Thoracic aorta (tissue), 1 donor: ENCODE data around the genes ADRA2B and CNNM3.

DNA sequence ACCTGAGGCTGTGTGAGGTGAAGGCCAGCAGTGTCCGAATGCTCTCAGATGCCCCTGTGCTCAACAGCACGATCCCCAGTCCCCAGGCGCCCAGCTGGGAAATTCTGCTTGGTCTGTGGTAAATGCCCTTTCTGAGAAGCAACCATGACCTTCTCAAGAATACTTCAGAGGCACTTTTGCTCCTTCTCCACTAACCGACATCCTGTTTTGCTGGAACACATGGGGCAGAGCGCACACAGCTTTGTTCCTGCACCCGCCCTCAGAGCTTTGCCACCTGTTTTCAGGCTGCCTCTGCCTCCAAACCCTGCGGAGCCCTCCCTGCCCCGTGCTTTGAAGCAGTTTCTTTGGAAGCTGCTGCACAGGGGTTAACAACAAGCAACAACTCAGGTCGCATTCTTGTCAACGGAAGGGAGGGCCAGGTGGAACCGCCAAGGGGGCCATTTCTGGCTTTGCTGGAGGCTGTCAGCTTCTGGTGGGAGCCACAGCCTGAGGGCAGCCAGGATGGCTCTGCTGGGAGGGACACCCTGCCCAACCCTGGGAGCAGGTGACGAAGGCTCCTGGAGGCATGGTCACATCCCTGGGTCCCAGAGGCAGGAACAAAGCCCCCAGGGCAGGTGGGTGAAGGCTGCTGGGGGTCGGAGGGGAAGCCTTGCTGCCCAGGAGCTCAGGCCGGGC lies 46.9 kb downstream of the MRPS5 start:
- RAMPAGE, long total RNA, result no peak

DNA sequence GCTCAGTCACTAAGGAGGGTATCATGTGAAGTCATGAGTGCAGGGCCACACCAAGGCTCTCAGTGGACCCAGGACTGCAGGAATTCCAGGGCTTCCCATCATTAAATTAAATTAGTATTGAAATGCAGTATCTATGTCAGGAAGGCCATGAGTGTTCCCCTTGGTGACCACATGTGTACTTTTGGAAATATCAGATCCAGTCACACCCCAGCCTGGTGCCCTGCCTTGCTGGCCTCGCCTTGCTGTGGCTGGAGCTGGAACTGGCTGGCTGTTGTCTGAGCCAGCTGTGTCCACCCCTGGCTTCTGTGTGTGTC lies 45.0 kb upstream of the FAHD2A start:
- RAMPAGE, long total RNA, result no peak

DNA sequence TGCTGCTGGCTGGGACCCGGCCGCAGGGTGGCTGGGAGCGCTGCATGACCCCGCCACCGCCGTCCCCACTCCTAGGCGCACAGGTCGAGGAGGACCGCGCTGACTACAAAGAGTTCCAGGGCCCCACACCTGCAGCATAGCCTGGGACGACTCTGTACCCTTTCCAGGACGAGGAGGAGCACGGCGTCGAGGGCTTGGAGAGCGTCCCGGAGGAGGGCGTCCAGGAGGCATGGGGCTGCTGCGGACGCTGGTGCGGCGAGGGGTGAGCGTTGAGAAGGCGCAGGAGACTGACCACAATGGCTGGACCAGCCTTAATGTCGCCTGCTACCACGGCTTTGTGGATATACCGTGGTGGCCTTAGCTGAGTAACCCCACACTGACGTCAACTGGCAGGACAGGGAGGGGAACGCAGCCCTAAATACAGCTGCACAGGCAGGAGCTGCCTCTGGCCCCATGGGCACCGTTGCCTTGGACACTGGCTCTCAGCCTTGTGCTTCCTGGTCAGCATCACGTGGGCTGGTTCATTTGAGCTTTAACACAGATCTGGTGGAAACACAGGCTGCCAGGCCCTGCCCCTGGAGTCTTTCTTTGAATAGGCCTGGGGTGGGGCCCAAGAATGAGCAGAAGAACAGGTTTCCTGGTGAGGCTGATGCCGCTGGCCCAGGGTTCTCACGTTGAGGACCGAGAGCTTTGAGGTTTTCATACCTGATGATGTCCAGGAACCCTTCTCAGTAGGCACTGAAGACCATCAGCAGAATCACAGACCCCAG lies 41.0 kb upstream of the TRIM43B start:
- RAMPAGE, long total RNA, result no peak

DNA sequence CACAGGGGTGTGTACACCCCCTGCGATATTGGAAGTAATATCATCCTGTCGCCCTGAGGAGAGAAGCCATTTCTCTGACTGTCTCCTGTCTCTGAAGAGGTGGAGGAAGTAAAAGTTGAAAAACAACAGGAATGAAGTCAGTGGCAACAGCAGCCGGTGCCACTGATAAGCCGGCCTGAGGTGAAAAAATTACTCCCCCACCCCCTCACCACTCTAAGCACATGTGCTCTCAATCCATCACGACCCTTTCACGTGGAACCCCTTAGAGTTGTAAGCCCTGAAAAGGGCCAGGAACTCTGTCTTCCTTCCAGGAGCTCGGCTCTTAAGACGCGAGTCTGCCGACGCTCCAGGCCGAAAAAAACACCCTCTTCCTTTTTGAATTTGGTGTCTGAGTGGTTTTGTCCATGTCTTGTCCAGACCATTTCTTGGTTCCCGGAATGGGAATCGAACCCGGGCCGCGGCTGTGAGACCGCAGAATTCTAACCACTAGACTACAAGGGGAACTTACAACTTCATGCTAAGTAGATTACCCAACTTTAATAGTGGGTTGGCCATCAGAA lies 40.7 kb upstream of the TRIM43 start:
- RAMPAGE, long total RNA, result no peak

DNA sequence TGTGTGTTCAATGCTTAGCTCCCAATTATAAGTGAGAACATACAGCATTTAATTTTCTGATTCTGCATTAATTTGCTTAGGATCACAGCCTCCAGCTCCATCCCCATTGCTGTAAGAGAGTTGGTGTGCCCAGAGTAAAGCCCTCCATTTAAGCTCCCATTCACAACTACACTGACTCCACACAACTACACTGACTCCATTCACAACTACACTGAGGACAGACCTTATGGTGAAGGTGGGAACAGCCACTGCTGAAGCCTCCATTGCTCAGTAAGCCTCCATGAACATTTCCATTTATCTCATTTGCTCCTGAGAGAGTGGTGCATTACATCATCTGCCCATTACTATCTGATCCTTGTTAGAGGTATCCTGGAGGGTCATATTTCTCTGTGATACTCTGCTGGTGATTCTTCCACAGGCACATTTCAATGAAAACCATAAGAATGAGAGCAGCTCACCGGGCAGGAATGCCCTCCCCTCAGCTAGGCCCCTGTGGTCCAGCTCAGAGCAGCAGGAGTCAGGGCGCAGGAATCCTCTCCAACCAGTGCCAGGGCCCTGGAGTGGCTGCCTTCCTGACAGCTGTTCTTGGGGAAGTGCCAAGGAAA lies 49.8 kb downstream of the TRIM43 start:
- RAMPAGE, long total RNA, result no peak

- RAMPAGE, long total RNA, result start-site peak on the minus strand at chr2:95817827-95818028, 47 reads
Measured at GRCh38 chr2:95817593-95818096, 174.0 kb downstream of the ANKRD36C start.

- RAMPAGE, long total RNA, result no peak
Measured at GRCh38 chr2:95838832-95839276, 152.8 kb downstream of the ANKRD36C start.

GRCh38 chr2:95882228-95882722 lies 109.3 kb downstream of the ANKRD36C start:
- RAMPAGE, long total RNA, result no peak

DNA sequence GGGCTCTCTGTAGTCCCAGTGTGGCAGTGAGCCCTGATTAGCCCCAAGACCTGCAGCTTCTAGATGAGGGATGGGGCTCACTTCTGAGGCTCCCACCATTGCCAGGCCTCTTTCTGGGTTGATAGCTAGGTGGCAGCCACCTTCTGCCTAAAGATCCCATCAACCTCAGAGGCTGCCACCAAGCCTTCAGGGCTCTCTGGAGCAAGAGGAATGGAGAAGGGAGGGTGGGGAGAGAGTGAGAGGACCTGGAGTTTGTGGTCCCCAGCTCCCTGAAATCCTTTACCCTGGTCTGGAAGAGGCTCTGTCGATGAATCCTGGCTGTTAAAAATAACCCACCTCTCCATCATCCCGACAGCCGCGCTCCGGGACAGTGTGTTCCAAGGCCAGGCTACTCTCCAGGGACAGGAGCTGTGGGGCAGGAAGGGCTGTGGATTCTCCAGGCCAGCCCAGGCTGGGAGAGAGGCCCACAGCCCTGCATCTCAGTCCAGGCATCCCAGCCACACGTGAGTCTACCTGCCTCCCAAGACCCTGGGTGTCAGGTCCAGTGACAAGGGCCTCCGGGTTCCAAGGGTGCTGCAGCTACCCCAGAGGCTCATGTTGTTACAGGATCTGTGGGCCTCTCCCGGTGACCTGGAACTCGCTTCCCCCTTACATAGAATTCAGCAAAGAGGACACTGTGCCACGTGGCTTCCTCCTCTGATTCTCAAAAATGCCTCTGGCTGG lies 17.5 kb downstream of the ADRA2B start:
- RAMPAGE, long total RNA, result no peak

DNA sequence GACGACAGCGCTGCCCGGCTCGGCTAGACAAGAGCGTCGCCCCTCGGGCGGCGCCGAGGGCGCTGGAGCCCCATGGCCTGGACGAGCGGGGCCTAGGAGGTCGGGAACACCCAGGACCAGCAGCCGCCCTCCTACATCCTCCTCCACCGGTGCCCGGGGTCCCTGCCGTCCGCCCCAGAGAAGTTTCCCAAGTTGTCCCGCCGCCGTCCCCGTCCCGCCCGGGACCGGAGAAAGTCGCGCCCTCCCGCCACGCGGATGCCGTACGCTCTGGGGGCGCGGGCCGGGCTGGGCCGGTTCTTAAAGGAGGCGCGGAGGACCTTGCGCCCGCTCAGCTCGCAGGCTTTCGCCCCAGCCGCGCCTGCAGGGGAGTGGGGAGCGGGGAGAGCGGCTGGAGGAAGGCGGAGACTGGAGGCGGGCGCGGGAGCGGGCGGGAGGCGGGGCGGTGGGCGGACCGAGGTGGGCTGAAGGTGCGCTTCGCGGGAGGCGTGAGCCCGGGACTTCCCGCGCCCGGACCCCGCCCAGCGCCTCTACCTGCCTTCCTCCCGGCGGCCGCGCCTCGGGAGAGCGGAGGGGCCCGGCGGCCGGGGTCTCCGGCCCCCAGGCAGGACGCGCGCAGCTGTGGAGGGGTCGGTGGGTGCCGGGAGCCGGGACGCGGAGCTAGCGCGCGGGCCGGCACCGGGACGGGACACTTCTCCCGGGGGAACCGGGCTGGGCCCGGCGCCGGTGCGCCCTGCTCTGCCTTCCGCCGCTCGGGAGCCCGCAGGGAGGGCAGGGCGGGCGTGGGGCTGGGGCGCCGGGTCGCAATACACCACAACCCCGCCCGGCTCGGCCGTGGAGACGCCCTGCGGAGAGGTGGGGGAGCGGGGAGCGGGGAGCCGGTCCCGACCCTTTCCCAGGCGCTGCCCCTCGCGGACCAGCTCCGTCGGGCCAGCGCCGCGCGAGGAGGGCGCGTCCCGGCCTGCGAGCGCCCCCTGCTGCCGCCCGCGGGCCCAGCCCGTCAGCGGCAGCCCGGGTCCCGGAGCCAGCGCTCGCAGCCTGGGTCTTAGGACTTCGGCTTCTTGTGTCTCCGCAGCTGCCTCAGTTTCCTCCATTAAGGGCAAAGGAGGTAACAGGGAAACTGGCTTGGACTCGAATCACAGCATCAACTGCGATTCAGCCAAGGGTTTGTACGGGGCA lies at the start of gene ADRA2B:
Gene ADRA2B (minus strand): TSS at position 370 of the 1,176 bp plus-strand sequence.
- RAMPAGE, long total RNA, result no peak

- RAMPAGE, long total RNA, result no peak
Measured at GRCh38 chr2:96148300-96149324, 3.4 kb upstream of the DUSP2 start.

- RAMPAGE, long total RNA, result no peak
Measured at GRCh38 chr2:96156931-96157340, 11.7 kb upstream of the DUSP2 start.

- RAMPAGE, long total RNA, result no peak
Measured at GRCh38 chr2:96164691-96165271, 19.5 kb upstream of the DUSP2 start.

GRCh38 chr2:96188286-96188650 lies 20.4 kb downstream of the STARD7 start:
- RAMPAGE, long total RNA, result no peak

DNA sequence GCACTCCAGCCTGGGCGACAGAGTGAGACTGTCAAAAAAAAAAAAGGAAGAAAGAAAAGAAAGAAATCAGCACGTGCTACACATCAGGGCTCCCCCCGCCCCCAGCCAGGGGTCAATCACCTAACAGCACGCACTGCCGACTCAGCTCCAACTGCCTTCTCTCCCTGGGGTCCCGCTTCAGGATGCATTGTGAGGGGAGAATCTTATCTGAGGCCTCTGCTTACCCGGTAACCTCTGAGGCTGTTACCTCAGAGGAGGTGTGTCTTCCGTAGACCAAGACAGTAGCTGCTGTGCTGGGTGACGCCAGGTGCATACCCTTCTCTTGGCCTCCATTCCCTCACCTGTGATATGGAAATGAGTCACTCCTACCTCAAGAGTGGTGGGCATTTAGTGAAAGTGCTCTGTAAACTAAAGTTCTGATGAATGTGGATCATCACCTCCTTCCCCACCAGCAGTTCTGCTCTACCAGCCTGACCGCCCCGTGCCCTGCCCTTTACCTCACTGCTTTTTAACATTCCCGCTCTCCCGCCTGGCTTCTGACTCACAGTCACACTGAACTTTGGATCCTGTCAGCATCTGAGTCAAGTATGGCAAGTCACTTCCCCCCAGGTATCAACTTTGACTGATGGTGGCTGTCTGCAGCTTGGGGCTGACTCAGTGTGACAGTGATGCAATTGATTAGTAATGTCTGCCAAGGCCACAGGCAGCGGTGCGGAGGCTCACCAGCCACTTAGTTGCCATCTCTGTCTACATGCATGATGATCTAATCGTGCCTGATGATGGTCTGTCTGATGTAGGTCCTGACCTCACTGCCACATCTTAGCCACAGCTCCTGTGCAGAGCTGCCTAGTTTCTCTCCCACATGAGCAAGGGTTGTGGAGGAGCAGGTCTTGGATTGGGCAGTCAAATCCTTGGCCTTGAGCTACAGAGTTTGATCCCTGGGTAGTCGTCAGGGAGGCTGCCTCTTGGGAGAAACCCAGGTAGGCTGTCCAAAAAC lies 20.2 kb downstream of the ARID5A start:
- RAMPAGE, long total RNA, result no peak

DNA sequence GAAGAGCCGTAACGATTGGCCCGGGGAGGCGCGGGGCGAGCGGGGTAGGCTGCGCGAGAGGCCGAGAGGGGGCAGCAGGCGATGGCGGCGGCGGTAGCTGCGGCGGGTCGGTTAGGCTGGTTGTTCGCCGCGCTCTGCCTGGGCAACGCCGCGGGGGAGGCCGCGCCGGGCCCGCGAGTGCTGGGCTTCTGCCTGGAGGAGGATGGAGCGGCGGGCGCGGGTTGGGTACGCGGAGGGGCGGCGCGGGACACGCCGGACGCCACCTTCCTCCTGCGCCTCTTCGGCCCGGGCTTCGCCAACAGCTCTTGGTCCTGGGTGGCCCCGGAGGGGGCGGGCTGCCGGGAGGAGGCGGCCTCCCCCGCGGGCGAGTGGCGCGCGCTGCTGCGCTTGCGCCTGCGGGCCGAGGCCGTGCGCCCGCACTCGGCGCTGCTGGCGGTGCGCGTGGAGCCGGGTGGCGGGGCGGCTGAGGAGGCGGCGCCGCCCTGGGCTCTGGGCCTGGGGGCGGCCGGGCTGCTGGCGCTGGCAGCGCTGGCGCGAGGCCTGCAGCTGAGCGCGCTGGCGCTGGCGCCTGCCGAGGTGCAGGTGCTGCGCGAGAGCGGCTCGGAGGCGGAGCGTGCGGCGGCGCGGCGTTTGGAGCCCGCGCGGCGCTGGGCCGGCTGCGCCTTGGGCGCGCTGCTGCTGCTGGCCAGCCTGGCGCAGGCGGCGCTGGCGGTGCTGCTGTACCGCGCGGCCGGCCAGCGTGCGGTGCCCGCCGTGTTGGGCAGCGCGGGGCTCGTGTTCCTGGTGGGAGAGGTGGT lies at the start of gene CNNM3:
Gene CNNM3 (plus strand): TSS at position 72 of the 797 bp plus-strand sequence.
- RAMPAGE, long total RNA, result no peak

DNA sequence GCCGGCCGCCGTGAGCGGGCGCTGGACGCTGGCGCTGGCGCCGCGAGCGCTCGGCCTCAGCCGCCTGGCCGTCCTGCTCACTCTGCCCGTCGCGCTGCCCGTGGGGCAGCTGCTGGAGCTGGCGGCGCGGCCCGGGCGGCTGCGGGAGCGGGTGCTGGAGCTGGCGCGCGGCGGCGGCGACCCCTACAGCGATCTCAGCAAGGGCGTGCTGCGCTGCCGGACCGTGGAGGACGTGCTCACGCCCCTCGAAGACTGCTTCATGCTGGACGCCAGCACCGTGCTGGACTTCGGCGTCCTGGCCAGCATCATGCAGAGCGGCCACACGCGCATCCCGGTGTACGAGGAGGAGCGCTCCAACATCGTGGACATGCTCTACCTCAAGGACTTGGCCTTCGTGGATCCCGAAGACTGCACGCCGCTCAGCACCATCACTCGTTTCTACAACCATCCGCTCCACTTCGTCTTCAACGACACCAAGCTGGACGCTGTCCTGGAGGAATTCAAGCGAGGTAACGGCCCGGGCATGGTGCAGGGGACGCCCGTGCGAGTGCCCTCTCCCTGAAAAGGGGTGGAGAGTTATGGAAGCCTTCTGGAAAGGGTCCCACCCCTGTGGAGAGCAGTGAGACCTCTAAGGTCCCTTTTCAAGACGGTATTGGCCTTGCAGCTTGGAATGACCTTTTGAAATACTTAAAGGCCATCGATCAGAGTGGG lies 1.1 kb downstream of the CNNM3 start:
- RAMPAGE, long total RNA, result no peak

- RAMPAGE, long total RNA, result no peak
Measured at GRCh38 chr2:96842299-96843251, 1.2 kb downstream of the ANKRD23 start.

- RAMPAGE, long total RNA, result no peak
Measured at GRCh38 chr2:96856948-96857499, 792 bp downstream of the ANKRD39 start.

GRCh38 chr2:96962804-96963386 lies 23.5 kb downstream of the FAM178B start:
- RAMPAGE, long total RNA, result no peak